Subcutaneous adipose tissue (tissue), 3 donors: ENCODE measurements around the genes LRRTM1, SUCLG1 and CAPG.

DNA sequence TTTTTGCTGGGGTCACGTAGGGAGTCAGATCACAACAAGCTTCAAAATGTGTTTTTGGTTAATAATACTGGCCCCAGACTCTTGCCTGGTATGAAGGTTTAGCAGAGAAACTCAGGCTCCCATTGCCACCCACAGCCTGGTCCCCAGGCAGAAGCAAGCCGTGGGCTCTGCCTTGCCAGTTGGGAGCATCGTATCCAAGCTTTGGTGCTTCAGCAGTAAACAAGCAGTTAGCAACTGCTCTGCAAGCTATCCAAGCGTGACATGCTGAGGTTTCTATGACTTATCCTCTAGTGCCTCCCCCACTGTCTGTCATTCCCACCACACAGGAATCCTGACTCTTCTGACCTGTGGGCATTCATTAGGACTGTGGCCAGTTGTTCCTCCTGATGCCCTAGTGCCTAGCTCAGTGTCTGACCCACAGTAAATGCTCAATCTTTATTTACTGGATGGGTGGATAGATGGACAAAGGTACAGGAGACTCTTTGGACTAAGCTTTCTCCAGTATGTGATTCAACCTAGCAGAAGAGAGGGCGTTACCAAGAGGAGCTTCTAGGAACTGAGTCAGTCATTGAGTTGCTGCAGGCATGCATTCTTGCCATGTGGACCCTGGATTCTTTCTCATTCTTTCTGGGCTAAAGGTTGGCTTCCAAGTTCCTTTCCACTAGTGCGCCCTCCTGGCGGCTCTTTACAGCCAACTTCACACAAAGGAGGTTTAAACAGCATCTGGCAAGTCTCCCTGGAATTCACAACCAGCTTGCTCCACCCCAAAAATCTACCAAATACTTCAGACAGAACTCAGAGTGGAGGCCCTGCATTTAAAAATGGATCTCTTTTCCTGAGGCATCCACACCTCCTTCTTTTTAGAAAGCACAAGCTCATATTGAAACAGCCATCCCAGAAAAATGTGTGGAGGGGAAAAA lies 40.6 kb upstream of the MRPL19 start:
- PRO-cap, result no peak
- RAMPAGE, long total RNA, 3 experiments, result no peak in any of the 3 experiments

DNA sequence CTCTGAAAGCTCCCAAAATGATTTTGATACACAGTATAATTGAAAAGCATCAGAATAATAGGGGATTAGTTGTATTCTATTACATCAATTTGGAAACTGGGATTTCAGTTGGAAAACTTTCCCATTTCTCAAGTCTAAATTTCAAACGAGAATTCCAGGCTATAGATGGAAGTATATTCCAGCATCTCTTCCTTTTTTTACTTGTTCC lies 326.9 kb upstream of the GCFC2 start:
- PRO-cap, result no peak
- RAMPAGE, long total RNA, 3 experiments, result no peak in any of the 3 experiments

DNA sequence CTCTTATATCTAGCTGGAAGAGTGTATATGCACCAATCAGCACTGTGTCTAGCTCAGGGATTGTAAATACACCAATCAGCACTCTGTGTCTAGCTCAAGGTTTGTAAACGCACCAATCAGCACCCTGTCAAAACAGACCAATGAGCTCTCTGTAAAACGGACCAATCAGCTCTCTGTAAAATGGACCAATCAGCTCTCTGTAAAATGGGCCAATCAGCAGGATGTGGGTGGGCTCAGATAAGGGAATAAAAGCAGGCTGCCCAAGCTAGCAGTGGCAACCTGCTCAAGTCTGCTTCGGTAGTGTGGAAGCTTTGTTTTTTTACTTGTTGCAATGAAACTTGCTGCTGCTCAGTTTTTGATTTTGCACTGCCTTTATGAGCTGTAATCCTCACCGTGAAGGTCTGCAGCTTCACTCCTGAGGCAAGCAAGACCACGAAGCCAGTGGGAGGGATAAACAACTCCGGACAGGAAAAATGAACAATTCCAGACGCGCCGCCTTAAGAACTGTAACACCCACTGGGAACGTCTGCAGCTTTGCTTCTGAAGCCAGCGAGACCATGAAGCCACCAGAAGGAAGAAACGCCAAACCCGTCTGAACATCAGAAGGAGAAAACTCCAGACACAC lies 245.9 kb upstream of the REG3G start:
- PRO-cap, result no peak
- RAMPAGE, long total RNA, 3 experiments, result no peak in any of the 3 experiments

- PRO-cap, result no peak
- RAMPAGE, long total RNA, 3 experiments, result no peak in any of the 3 experiments
Measured at GRCh38 chr2:79670166-79670592, 157.3 kb downstream of the CTNNA2 start.

- PRO-cap, result no peak
- RAMPAGE, long total RNA, 3 experiments, result no peak in any of the 3 experiments
Measured at GRCh38 chr2:80304110-80304975, at the start of gene LRRTM1. Gene LRRTM1 (minus strand): TSS chr2:80304752.

GRCh38 chr2:81304452-81304788 lies 999.9 kb upstream of the LRRTM1 start:
- PRO-cap, result no peak
- RAMPAGE, long total RNA, 3 experiments, result no peak in any of the 3 experiments

DNA sequence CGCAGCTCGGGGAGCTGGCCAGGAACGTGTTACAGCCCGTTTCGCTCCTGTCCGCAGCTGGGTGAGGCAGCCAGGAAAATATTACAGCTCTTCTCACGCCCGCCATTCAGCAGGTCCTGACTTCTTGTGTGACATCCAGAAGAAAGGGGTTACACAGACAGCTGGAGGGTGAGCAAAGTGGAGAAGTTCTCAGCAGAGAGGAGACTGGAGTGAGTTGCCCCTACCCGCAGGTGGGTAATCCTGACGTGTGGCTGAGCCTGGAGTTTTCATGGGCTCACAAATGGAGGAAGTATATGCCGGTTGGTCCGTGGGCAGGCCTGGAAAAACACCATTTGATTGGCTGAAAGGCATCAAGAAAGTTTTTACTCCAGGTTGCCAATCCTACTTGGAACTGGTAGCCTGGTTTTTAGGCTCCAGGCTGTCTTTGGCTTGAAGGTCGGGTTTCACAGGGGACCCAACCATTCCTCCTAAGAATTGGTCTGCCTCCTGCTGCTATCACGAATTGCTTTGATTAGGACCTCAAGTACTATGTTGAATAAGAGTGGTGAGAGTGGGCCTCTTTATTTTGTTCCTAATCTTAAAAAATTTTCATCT lies 1177.4 kb upstream of the LRRTM1 start:
- PRO-cap, result no peak
- RAMPAGE, long total RNA, 3 experiments, result no peak in any of the 3 experiments

GRCh38 chr2:84458383-84459401 lies at the start of gene SUCLG1:
Gene SUCLG1 (minus strand): TSS chr2:84459280.
- PRO-cap, result bidirectional peak, plus-strand start at chr2:84459581, minus-strand start at chr2:84459239
- RAMPAGE, long total RNA, 3 experiments, result start-site peak on the minus strand in 3 of 3 experiments, at chr2:84459242-84459305 at its widest, 297 to 463 reads per replicate

GRCh38 chr2:84486369-84487250 lies 27.5 kb upstream of the SUCLG1 start:
- PRO-cap, result no peak
- RAMPAGE, long total RNA, 3 experiments, result no peak in any of the 3 experiments

GRCh38 chr2:84829979-84830625 lies 50.8 kb downstream of the TRABD2A start:
- PRO-cap, result bidirectional peak, plus-strand start at chr2:84830333, minus-strand start at chr2:84830218
- RAMPAGE, long total RNA, 3 experiments, result no peak in any of the 3 experiments

DNA sequence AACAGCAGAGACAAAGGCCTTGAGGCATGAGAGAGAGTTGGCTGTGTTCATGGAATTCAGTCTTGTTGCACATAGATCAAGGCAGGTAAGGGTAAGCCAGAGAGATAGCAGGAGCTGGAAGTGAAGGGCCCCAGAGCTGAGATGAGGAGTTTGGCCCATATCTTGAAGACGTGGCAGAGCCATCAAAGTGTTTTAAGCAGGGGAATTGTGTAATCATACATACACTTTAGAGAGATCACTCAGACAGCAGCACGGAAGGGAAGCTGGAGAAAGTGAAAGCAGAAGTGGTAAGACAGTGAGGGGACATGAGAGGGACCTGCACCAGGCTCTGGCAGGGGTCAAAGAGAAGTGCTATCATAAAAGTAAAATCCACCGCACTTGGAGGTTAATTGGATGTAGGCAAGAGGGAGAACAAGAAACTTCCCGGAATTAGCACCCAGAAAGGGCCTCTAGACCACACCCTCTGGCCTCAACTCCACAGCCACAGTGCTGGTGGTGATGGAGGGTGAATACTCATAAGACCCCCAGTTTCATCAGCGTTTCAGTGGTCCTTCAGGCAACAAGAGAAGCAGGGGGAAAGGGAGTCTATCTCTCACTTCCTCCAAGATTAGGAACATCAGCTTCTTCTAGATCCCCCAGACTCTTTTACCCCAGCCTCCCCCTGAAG lies 8.0 kb upstream of the TRABD2A start:
- PRO-cap, result unidirectional peak, plus-strand start at position 220 of the sequence
- RAMPAGE, long total RNA, 3 experiments, result no peak in any of the 3 experiments

- PRO-cap, result no peak
- RAMPAGE, long total RNA, 3 experiments, result start-site peak on the plus strand in 1 of 3 experiments, at chr2:84906011-84906100 at its widest, 458 reads per replicate; start-site peak on the minus strand in 1 of 3 experiments, at chr2:84906446-84906663 at its widest, 10 reads per replicate
Measured at GRCh38 chr2:84905957-84906948, 797 bp downstream of the TMSB10 start.

DNA sequence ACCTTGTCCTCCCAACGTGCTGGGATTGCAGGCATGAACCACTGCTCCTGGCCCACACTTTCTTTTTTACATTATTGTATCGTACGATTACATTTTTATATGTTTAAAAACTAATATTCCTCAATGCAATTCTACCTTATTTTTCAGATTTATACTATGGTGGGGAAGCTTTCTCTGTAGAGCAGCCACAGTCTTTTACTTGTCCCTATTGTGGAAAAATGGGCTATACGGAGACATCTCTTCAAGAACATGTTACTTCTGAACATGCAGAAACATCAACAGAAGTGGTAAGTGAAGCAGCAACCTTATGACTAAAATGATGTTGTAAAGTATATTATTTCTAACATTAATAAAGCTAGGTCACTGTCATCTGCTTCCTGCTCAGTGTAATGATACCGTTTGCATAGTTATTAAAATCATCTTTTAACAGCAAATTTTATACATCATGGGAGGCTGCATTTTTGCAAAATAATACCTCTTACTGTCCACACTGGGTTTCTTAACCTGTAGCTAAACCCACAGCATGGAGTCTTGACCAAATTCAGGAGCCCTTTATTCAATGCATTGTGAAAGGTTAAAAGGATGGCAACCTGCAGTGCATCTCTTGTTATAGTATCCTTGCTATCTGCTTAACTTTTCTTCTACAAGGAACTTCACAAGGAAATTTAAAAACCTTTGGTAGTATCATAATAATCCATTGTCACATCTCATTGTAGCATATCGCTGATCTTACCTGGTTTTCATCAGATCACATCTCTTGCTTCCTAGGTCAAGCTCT lies 64.1 kb downstream of the KCMF1 start:
- PRO-cap, result no peak
- RAMPAGE, long total RNA, 3 experiments, result no peak in any of the 3 experiments

- PRO-cap, result no peak
- RAMPAGE, long total RNA, 3 experiments, result no peak in any of the 3 experiments
Measured at GRCh38 chr2:85046013-85046628, 75.2 kb downstream of the KCMF1 start.

DNA sequence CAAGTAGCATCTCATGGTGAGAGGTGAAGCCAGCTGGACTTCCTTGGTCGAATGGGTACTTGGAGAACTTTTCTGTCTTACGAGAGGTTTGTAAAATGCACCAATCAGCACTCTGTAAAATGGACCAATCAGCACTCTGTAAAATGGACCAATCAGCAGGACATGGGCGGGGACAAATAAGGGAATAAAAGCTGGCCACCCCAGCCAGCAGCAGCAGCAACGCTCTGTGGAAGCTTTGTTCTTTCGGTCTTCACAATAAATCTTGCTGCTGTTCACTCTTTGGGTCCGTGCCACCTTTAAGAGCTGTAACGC lies 21.9 kb downstream of the TCF7L1 start:
- PRO-cap, result no peak
- RAMPAGE, long total RNA, 3 experiments, result no peak in any of the 3 experiments

GRCh38 chr2:85244078-85244986 lies 83.5 kb downstream of the TGOLN2 start:
- PRO-cap, result no peak
- RAMPAGE, long total RNA, 3 experiments, result no peak in any of the 3 experiments

DNA sequence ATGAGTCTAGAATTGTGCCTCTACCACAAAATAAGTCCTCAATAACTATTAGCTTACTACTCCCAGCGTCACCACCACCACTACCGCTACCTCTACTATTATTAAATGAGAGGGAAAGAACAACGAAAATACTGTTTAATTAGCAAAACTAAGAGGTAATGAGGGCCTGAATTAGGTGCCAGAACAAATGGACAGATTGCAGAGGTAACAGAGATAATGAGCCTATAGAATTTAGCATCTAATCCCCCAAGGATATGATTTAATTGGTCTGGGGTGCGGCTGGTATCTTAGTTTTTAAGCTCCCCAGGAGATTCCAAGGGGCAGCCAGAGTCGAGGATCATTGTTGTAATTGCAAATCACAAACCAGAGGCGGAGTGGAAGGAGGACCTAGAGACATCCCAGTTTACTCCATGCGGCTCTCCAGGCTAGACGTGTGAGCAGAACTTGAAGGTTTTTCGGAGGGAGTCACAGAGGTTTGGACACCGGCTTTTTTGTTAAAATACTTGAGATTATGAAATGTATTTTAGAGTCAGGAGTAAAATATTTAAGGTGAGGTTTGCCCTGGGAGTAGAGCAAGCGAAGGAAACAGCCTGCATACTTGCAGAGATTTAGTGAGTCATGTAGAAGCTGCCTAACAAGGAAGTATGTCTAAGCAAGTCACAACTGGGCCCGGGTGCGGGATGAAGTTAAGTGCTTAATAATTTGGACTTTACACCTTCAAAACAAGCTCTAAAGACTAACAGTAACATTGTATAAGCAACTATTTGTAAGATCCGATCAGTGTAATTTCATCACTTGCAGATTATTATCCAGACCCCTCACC lies 39.6 kb downstream of the TGOLN2 start:
- PRO-cap, result no peak
- RAMPAGE, long total RNA, 3 experiments, result no peak in any of the 3 experiments

- PRO-cap, result bidirectional peak, plus-strand start at chr2:85410482, minus-strand start at chr2:85410364
- RAMPAGE, long total RNA, 3 experiments, result start-site peak on the minus strand in 3 of 3 experiments, at chr2:85410336-85410394 at its widest, 68 to 1,249 reads per replicate
Measured at GRCh38 chr2:85410165-85410898, at the start of gene CAPG. Gene CAPG (minus strand): TSS chr2:85410366.

GRCh38 chr2:85433079-85434442 lies 15.0 kb downstream of the SH2D6 start:
- PRO-cap, result bidirectional peak, plus-strand start at chr2:85433909, minus-strand start at chr2:85433815
- RAMPAGE, long total RNA, 3 experiments, result no peak in any of the 3 experiments

DNA sequence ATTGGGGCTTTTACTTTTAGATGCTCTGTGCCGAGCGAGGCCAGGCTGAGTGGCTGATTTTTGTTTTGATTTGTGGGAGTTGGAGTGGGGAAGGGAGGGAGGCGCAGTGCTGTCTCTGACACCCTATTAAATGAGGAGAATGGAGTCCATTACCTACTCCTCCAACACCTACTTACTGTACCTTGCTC lies 18.6 kb downstream of the SH2D6 start:
- PRO-cap, result no peak
- RAMPAGE, long total RNA, 3 experiments, result no peak in any of the 3 experiments